Placental pericyte (primary cell): Measurements from ENCODE around the gene SFT2D1.

DNA sequence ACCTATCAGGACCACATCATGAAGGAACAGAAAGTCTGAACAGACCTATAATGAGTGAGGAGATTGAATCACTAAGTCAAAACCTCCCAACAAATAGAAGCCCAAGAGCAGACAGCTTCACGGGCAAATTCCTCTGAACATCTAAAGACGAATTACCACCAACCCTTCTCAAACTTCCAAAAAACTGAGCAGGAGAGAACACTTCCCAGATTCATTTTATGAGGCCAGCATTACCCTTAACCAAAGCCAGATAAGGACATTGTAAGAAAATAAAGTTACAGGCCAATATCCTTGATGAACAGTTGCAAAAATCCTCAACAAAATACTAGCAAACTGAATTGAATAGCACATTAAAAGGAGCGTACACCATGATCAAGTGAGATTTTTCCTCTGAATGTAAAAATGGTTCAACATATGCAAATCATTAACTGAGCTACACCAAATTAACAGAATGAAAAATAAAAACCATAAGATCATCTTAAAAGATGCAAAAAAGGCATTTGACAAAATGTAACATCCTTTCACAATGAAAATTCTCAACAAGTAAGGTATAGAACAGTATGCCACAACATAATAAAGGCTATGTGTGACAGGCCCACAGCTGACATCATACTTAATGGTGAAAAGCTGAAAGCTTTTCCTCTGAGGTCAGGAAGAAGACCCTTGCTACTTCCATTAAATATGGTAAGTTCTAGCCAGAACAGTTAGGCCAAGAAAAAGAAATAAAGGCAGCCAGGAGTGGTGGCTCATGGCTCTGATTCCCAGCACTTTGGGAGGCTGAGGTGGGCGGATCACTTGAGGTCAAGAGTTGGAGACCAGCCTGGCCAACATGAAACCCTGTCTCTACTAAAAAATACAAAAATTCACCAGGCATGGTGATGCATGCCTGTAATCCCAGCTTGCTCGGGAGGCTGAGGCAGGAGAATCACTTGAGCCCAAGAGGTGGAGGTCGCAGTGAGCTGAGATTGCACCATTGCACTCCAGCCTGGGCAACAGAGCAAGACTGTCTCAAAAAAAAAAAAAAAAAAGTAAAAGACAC is 50.4 kb downstream of the QKI start:
- CAGE, long polyA plus RNA: no peak

GRCh38 chr6:163466117-163467198 is 51.9 kb downstream of the QKI start:
- CAGE, long polyA plus RNA: no peak

DNA sequence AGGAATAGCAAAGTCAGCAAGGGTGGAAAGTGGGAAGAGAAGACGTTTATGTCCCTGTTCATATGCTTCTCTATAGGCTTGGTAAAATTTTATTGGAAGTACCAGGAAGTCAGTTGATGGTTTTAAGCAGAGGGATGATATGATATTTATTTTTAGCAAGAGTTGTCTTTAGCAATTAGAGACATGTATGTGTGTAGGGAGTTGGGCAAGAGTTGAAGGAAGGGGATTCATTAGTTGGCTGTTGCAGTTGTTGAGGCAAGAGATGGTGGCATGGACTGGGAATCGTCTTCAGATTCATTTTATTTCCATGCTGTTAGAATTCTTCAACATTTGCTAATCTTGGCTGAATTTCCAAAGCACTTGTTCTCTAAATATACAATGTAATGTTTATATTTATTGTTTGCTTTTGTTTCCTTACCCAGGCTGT is 85.6 kb downstream of the QKI start:
- CAGE, long polyA plus RNA: no peak

GRCh38 chr6:163513354-163514331 is 99.1 kb downstream of the QKI start:
- CAGE, long polyA plus RNA: no peak

DNA sequence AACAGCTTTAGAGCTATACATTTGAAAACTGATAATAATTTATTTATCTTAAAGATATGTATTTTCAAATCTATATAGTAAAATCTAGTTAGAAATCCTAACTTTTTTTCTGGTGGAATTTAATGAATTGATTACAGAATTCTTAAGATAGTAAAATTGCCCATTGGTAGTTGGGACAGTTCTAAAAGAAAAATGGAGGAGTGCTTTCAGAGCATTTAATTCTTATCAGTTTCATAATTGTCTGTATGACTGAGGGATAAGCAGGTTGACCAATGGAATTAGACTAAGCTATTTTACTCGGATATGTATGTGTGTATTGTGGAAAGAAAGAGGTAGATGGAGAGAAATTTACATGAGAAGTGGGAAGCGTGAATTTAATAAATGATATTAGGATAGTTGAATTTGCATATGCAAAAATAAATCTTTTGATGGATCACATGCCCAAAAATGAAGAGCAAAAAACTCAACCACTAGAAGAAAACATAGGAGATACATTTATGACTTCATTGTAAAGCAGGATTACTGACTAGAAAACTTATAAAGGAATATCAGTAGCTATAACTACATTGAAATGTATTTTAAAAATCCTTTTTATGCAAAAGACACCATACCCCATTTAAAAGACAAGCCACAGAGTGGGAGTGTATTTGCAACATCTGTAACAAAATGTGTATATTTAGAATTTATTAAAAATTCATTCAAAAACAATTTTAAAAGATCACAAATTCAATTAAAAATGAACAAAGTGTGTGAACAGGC is 100.0 kb downstream of the QKI start:
- CAGE, long polyA plus RNA: no peak

GRCh38 chr6:163538059-163539114 is 123.9 kb downstream of the QKI start:
- CAGE, long polyA plus RNA: no peak

DNA sequence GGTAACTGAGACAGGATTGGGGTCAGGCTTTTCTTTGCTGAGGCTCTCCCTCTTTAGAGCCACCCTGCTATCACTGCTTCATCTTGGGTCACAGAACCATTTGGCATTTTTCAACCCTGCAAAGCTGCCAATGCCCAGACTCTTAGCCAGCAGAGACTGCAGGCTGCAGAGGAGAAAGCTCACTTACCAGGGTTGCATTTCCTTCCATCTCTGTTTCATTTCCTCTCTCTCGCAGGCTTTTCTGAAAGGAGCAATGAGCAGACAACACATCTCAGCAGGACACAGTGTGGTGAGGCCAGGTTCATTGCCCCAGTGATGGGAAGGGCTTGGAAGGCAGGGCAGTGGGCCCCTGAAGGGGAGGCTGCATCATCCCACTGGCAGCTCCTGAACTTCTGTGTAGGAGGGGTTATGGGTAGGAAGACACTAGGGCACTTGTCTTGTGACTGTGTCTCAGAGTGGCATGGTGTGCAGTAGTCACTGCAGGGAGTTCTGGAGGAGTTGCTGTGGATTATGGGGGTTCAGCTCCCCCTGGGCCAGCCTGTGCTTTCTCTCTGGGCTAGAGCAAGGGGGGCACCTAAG is 246.7 kb downstream of the QKI start:
- CAGE, long polyA plus RNA: no peak

DNA sequence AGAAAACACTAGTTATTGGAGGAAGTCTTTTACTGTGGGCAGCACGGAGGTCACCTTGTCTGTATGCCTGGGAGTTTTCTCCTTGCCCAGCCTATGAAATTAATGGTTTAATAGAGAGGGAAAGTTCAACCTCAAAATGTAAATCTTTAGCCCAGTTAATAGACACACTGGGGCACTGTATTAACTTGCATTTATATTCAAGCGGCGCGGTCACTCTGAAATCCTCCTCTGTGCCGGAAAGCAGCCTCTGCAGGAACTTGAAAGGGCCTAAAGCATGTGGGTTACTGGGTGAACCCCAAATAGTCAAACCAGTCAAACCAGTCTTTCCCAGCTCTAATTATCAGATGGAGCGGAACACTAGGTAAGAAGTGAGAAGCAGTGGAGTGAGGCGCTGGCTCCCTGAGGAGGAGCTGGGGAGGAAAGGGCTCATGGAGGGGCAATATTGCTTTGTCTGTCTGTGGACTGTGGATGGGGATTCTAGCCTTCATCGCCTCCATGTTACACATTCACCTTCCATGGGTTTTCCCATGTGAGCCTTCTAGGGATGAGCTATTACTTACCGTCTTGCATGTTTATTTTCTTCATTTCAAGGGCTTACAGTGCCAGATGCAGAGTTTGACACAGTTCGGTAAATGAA is 531.3 kb downstream of the QKI start:
- CAGE, long polyA plus RNA: no peak

- CAGE, long polyA plus RNA: no peak
Observed at GRCh38 chr6:163958129-163958416, 543.6 kb downstream of the QKI start.

GRCh38 chr6:164069155-164069728 is 654.7 kb downstream of the QKI start:
- CAGE, long polyA plus RNA: no peak

GRCh38 chr6:164098881-164100120 is 684.8 kb downstream of the QKI start:
- CAGE, long polyA plus RNA: no peak

DNA sequence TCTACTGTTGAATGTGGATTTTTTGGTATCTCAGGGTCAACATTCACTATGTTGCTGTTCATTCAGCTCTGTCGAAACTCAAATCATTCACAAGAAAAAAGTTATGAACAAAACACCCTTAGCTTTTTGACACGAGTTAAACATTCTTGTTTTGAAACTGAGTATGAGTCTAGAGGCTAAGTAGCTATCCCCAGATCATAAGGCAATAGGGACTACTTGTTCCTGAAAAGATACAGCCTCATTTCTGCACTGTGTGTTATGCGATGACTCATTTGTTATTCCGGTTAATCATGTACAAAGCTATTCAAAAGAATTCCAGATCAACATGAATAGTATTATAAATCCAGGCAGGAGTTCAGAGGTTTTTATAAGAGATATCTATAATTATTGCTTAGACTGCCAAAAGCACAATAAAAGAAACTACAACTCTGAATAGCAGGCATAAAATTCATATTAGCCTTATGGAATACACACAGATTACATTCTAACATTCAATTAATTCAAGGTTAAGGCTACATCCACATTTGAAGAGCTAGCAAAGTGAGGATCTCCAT is 908.1 kb downstream of the QKI start:
- CAGE, long polyA plus RNA: no peak

- CAGE, long polyA plus RNA: no peak
Observed at GRCh38 chr6:164401966-164402416, 907.4 kb downstream of the C6orf118 start.

GRCh38 chr6:165615577-165616025 is 47.4 kb downstream of the PDE10A start:
- CAGE, long polyA plus RNA: no peak

- CAGE, long polyA plus RNA: no peak
Observed at GRCh38 chr6:165641635-165642257, 21.3 kb downstream of the PDE10A start.

DNA sequence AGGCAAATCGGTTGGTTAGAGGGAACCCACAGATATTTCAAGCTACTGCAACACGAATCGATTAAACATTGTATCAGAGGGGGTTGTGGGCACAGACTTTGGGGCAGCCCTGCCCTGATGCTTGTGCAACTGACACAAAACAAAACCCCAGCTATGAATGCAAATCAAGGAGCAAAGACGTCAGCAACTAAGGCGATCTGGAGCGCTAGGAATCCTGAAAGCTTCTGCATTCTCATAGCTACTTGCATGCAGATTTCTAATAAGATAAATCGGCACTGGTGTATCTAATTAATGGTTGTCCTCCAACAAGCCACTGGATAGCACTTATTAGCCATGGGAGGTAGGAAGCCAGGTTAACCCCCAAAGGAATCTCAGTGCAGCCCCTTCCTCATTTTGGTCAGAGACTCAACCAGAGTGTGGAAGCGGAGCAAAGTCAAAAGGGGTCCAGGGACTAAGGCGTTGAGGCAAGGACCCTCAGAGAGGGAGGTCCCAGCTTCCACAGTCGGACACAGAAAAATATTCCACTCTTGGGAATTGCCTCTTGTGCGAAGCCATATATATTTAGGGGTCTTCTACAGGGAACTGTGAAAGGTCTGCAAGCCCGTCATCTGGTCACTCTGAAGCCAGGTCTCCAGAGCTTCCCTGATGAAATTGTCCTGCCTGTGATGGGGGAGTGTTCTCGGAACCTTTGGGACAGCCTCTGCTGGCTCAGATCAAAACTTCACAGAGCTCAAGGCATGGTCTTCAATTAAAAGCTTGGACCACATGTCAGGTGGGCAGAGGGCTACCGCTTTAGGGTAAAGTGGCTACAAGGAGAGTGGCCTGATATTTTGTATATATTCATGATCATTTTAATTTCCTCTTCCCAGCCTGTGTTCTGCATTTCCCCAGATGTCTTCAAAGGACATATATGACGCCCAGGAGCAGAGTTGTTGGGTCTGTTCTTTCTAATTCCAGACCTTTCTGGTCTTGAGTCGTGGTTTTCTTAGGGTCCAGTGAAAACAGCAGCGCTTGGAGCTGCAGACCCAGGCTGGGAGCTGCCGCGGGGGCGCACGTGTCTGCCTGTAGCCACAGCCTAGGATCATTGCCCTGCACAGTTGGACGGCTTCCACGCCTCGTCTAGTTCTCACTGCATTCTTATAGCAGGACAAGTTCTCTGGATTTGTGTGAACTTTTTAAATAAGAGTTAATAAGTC is 160.7 kb downstream of the TBXT start:
- CAGE, long polyA plus RNA: no peak

DNA sequence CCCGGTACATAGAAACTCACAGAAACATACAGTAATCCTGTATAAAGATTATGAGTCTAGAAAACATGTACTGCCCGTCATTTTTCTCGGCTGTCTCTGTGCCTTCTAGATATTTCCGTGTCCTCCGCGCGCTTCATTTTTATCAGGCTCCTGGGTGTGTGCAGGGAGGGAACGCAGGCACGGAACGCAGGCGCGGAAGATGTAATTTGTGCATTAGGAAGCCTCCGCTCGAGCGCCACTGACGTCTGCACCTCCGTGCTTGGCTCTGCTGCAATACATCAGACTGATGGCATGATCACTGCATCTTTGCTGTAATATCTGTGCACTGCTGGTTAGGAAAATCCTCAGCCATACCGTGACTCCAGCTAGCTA is 158.7 kb downstream of the TBXT start:
- CAGE, long polyA plus RNA: no peak

- CAGE, long polyA plus RNA: no peak
Observed at GRCh38 chr6:166259356-166259960, 48.7 kb downstream of the PRR18 start.

GRCh38 chr6:166342437-166343576 is at the start of gene SFT2D1:
SFT2D1 (minus strand) TSS chr6:166342545.
- CAGE, long polyA plus RNA: no peak

- CAGE, long polyA plus RNA: no peak
Observed at GRCh38 chr6:166351818-166352538, 9.6 kb upstream of the SFT2D1 start.